ENCODE measurements around a stretch of chr2.

- RRBS = no CpG with 5 or more reads among the region's 4 CpGs
Measured at GRCh38 chr2:38551570-38552499, 50.9 kb downstream of the HNRNPLL start.

DNA sequence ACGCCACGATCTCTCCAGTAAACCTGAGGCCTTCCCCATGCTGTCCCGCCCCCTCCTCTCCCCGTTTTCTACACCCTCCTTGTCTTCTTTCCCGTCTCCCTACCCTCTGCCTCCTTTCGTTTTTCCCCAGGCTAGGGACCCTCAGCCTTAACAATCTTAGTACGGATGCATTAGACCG is 263 bp upstream of the SRSF7 start:
- RRBS = no CpG with 5 or more reads among the region's 8 CpGs

GRCh38 chr2:38778300-38778931 is 406 bp downstream of the GEMIN6 start:
- RRBS = no CpG with 5 or more reads among the region's 19 CpGs

GRCh38 chr2:38995125-38995608 is 105.5 kb downstream of the ARHGEF33 start:
- RRBS = no CpG with 5 or more reads among the region's 5 CpGs

DNA sequence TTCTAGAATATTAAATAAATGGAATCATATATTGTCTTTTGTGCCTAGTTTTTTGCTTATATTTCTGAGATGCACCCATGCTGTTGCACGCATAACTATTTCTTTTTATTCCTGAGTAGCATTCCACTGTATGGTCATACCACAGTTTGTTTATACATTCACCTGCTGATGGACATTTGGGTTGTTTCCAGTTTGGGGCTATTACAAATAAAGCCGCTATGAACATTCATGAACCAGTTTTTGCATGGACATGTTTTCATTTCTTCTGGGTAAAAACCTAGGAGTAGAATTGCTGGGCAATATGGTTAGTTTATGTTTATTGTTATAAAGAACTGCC is 68.4 kb downstream of the SOS1 start:
- RRBS = no CpG with 5 or more reads among the region's 2 CpGs

GRCh38 chr2:39066440-39067055 is 54.3 kb downstream of the SOS1 start:
- RRBS = no CpG with 5 or more reads among the region's 3 CpGs

- RRBS = no CpG with 5 or more reads among the region's 1 CpG
Measured at GRCh38 chr2:39229996-39230195, 109.0 kb upstream of the SOS1 start.

DNA sequence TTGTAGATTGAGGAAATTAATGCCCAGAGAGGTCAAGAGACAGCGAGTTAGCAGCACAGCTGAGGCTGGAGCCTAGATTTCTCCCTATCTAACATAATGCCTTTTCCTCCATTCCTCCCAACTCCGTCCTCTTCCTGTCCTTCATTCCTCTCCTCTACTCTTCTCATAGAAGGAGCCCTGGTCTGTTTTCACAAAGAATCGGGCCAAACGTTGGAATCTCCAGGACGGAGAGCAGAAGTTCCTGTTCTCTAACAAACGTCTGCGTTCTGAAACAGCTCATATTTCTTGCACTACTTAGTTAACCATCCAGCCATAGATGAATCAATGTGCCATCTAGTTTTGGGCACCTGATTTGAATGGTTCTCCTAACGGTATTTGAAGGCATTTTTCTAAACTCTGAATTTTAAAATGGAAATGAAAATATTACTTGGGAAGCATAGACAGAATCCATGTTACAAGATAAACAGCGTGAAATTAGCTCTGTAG is 537 bp upstream of the THUMPD2 start:
- RRBS = no CpG with 5 or more reads among the region's 9 CpGs

DNA sequence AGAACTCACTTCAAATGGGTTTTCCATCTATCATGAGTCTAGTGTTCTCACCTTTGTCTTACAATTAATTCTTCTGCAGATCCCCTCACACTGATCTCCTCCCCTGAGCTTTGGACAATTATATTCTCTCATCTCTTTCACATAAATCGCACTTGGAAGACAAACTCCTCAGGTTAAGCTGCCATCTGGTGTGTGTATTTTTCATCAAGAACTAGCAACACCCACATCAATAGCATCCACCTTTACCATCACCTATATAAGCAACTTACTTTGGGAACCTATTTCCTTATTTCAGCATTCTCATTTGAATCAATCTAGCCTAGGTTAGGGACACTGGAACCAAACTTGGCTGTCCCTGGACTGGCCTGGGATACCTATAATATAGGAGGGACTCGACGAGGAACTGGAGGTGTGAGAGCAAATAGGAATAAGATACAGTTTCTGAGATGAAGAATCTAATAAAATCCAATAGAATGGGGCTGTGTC is 220.3 kb downstream of the SLC8A1 start:
- RRBS = no CpG with 5 or more reads among the region's 3 CpGs

- RRBS = no CpG with 5 or more reads among the region's 5 CpGs
Measured at GRCh38 chr2:41894847-41895764, 152.7 kb upstream of the PKDCC start.

GRCh38 chr2:41907615-41907840 is 140.3 kb upstream of the PKDCC start:
- RRBS = no CpG with 5 or more reads among the region's 3 CpGs

DNA sequence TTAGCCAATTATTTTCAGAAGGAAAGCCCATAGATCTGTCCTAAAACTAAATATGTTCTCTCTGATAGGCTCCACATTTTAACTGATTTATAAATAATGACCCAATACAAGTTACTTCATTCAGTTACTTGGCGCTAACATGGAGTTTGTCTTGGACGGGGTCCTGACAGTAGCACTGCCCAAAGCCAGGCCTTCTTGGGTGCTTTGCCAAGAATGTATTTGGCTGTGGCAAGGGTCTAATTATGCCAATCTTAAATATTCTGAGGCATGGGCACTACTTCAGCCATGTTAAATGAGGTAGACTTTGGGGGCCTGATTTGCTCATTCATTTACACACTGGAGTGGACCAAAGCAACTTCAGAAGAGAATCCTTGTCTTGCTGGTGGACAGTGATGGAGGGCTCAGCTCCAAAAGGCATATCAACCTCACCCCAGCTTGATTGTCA is 135.0 kb upstream of the PKDCC start:
- RRBS = no CpG with 5 or more reads among the region's 2 CpGs

DNA sequence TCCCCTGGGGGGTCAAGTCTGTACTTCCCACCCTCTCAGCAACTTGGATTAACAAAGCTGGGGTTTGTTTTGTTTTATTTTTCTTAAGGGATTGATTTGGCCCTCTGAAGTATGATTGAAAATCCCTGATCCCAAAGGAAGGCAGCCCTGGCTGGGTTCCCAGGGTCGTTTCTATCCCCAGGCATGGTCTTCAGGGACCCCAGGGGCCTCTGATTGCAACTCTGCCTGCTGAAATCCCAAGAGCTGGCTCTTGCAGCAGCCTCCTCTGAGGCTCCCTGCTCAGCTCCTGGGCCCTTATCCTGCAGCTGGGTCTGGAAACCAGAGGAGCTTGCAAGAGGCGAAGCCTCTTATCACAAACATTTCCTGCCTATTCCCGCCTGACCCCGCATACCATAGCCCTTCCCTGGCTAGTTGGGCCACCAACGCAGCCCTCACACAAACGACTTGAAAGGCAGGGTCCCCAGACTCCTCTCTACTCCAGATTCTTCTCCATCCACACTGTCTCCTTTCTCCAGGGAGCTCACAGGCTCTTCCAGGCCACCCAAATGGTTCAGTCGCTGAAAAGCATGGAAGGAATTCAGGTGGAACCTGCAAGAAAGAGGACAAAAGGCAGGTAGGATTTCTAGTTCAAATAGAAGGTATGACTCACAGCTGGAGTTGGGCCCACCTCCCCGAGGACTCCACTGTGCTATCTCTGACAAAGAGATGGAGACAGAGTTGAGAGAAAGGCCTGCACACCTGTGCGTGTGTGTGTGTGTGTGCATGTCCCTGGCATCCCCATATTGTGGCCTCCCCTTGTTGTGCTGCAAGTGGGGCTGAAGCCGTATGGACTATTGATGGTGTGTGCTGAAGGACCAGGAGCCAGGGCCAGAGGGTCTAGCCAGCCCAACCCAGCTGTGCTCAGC is 109.5 kb upstream of the PKDCC start:
- RRBS = no CpG with 5 or more reads among the region's 10 CpGs

GRCh38 chr2:41965738-41966187 is 82.1 kb upstream of the PKDCC start:
- RRBS = no CpG with 5 or more reads among the region's 2 CpGs

GRCh38 chr2:41967347-41968009 is 80.3 kb upstream of the PKDCC start:
- RRBS = no CpG with 5 or more reads among the region's 11 CpGs

DNA sequence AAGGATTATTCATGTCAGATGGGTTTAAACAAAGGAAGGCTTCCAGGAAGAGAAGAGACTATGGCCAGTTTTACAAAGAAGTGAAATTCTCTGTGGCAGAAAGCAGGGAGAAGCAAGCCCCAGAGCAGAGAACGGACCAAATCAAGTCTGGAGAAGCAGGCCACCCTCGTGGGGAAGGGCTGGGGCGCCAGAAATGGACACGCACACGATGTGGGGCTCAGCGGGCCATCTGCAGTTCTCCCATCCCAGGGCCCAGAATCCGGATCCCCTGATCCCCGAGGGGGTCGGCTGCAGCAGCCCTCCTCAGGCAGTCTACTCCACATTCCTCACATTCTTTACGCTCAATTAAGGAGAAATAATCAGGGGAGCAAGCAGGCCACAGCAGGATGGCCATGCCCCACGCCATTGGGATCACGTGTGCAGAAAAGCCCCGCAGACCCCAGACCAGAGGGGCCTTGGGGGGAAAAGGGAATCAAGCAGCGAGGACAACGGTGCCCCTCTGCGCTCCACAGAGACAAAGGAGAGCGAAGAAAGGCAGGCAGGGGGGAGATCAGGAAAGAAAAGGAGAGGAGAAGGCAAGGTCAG is 17.7 kb upstream of the PKDCC start:
- RRBS = no CpG with 5 or more reads among the region's 17 CpGs

GRCh38 chr2:42046449-42047453 is 1.1 kb upstream of the PKDCC start:
- RRBS = 4% methylated on average over 3 of the region's 38 CpGs

GRCh38 chr2:42099307-42099861 is 51.6 kb downstream of the PKDCC start:
- RRBS = no CpG with 5 or more reads among the region's 3 CpGs

DNA sequence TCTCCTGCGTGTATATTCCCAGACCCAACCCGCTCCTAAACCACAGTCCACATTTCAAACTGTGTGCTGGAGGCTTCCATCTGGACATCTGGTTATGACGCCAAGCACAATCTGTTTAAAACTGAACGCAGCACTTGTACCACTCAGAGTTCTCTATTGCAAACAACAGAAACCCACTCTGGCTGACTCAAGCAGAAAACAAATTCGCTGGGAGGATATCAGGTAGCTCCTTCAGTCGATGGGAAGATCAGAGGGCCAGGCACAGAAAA is 5.7 kb upstream of the EML4 start:
- RRBS = no CpG with 5 or more reads among the region's 6 CpGs

DNA sequence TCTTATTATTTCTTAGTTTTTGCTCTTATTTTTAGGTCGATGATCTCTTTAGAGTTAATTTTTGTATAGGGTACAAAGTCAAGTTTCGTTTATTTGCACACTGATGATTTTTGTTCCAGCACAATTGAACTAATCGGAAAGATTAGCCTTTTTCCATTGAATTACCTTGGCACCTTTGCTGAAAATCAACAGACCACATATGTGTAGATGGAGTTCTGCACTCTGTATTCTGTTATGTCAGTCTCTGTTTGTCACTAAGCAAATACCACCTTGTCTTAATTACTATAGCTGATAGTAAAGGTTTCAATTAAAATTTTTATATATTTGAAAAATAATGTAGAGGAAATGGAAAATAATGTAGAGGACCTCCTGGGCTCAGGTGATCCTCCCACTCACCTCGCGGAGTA is 18.8 kb downstream of the EML4 start:
- RRBS = no CpG with 5 or more reads among the region's 5 CpGs

Data from GM19239 (cell line).